Choroid plexus epithelial cell (primary cell): ENCODE data around the genes NOTCH2NLC and APH1A.

GRCh38 chr1:148397414-148397910, 85.6 kb downstream of the PPIAL4G start:
- RRBS, result no CpG with 5 or more reads among the region's 2 CpGs

- RRBS, result no CpG with 5 or more reads among the region's 17 CpGs
Measured at GRCh38 chr1:149102596-149103001, 752 bp downstream of the NBPF9 start.

DNA sequence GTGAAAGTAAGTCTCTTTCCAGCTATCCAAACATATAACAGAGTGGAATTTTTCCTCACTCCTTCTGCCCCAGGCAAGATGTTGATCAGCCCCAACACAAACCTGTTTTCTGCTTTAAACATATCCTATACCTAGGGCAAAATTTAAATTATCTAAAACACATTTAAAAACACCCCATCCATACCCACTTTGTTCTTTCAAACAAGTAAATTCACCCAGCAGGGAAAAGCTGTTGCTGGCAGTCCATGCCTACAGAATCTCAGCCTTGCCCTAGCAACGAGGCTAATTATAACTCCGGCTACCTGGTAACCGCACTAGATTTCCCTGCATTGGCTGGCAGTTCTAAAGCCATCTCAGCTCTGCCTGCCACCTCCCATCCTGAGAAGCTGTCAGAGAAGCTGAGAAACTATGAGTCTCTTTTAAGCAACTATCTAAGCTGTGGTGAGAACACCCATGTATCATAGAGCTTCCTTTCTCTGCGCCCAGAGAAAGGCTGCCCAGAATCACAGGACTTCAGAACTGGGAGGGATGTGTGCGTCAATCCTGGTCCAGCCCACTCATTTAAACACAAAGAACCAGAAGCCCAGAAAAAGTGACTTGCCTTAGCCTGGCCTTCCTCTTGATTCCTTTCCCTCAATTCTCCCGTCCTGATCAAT, 126.4 kb upstream of the NBPF9 start:
- RRBS, result no CpG with 5 or more reads among the region's 6 CpGs

DNA sequence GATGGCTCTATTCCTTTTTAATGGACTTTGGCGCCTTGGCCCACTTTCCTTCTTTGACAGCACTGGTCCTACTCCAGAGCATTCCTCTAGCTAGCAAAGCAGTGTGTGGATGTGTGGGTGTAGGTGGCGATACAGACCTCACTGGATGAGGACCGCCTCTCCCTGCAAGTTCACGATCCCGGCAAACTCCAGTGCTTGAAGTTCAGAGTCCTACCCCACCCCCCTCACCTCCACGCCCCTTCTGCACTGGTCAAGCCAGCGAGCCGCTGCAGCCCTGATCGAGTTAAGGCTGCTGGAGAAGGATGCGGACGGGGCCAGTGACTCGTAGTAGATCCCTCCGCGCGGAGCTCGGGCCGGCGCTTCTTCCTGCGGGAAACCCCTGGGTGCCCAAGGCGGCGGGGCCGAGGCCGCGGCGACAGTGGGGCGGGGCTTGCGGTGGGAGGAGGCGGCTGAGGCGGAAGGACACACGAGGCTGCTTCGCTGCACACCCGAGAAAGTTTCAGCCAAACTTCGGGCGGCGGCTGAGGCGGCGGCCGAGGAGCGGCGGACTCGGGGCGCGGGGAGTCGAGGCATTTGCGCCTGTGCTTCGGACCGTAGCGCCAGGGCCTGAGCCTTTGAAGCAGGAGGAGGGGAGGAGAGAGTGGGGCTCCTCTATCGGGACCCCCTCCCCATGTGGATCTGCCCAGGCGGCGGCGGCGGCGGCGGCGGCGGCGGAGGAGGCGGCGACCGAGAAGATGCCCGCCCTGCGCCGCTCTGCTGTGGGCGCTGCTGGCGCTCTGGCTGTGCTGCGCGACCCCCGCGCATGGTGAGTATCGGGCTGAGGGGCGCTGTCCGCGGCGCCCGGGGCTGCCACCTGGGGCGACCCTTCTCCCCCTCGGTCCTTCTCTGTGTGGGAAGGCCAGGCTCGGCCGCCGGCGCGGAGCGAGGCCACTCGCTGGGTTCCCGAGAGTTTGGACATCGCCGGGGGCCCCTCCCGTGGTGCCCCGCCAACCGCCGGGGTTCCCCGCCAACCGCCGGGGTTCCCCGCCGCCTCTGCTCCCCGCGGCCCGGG, at the start of gene NOTCH2NLC:
Gene NOTCH2NLC (plus strand): TSS at position 504 of the 1,051 bp plus-strand sequence.
- RRBS, result no CpG with 5 or more reads among the region's 100 CpGs

DNA sequence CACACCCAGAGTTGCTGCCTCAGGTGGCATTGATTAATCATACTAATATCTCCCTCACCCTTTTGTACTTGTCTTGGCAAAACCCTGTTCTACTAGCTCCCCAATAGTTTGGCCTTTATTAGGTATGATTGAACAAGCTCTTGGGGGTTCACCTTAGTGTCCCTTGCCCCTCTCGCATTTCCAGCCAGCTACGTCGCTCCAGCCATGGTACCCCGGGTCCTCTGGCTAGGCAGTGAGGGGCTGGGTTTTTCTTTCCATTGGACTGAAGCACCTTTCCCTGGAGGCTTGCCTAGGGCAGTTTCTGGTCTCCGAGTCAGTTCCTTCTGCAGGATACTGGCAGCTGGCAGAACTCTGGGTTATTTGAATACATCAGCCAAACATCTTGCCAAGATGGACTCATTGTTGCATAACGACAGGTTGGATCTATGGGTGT, 8.1 kb downstream of the NOTCH2NLC start:
- RRBS, result no CpG with 5 or more reads among the region's 6 CpGs

DNA sequence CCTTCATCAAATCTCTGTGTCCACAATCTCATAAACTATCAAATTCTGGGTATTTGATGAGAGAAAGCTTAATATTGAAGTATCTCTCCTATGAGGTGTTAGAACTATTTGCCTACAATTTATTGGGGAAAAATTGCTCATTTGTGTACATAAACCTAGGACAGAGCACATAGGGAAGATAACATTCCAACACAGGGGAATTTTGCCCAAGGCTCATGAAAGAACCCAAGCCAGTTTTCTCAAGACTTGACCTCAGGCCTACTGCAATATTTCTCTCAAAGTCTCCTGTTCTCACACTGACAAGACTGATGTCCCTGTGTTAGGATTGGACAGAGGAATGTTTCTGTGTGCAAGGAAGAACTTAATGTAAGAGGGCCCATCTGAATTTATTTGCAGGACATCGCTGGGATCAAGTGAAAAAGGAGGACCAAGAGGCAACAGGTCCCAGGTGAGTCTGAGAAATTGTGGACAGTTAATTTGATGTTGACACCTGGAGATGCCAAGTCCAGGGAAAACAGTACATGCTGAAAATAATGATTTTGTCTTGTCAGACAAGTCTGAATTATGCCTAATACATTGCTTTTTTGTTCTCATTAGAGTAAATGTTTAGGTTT, 12.2 kb downstream of the NBPF19 start:
- RRBS, result no CpG with 5 or more reads among the region's 1 CpG

DNA sequence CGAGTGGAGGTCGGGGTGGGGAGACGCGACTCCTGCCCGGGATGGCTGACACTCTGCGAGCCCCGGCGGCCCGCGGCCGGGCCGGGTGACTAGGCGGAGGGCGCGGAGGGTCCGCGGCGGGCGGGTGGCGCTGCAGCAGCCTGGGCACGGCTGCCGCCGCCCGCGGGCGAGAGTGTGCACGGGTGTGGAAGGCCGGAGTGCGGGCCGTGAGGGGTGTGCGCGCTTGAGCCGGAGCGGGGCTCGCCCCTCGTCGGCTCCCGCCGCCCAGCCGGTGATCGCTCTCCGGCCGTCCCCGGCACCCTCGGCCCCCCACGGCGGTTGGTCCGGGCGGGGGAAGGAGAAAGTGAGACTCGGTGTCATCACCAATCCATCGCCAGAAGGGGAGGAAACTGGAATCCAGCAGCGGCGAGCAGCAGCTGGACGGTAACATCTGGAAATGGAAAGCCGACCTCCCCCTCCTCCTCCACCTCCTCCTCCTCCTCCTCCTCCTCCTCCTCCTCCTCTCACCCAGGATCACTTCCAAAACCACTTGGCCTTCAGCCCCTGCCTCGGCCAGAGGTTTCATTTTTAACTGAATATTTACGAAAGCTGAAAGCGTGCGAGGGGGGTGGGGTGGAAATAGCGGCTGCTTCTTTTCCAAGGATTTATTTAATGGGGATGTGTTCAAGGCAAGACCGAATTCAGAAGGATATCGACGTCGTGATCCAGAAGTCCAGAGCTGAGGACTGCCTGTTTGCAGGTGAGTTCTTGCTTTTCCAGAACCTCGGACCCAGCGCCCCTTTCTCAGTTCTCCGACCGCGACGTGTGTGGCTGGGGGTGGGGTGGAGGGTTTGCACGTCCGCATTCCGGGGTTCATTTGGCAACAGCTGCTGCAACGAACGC, 23.4 kb downstream of the PPIAL4C start:
- RRBS, result no CpG with 5 or more reads among the region's 75 CpGs

GRCh38 chr1:149631497-149631813, 47.8 kb downstream of the PPIAL4C start:
- RRBS, result no CpG with 5 or more reads among the region's 2 CpGs

DNA sequence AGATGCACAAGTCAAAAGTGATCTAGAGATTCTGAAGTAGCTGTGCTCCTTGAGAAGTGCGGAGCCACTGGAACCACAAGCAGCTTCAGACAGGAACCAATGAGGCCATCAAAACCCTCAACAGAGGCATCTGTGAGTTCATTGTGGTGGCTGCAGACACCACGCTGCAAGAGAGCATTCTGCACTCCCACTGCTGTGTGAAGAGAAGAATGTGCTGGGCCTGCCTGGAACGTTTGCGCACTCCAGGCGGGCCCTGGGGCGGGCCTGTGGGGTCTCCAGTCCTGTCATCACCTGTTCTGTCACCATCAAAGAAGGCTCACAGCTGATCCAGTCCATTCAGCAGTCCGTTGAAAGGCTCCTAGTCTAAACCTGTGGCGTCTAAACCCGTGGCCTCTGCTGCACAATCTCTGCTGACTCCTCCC, 89.5 kb upstream of the FCGR1A start:
- RRBS, result no CpG with 5 or more reads among the region's 9 CpGs

DNA sequence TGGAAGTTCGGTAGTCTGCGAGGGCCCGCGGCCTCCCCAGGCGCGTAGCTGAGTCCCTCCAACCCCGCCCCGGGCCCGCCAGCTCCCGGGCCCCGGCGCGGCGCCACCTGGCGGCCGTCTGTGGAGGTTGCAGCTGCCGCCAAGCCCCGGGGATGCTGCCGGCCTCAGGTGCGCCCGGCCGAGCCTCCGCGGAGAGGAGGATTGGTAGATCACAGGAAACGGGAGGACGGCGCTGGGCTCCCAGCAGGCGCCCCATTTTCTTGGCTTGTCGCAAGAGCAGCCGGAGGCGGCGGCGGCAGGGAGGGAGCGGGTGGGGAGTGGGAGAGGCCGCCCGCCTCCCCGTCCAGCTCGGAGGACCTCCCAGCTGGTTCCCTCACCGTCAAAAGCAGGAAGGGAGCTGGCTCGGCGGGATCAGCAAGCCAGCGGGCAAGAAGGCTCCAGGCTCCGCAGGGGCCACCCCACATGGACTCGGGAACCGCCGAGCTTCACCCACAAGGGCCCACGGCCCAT, 10.5 kb downstream of the FCGR1A start:
- RRBS, result 1% methylated on average over 3 of the region's 47 CpGs

GRCh38 chr1:149848698-149849649, 1.9 kb upstream of the H2AC19 start:
- RRBS, result no CpG with 5 or more reads among the region's 7 CpGs

DNA sequence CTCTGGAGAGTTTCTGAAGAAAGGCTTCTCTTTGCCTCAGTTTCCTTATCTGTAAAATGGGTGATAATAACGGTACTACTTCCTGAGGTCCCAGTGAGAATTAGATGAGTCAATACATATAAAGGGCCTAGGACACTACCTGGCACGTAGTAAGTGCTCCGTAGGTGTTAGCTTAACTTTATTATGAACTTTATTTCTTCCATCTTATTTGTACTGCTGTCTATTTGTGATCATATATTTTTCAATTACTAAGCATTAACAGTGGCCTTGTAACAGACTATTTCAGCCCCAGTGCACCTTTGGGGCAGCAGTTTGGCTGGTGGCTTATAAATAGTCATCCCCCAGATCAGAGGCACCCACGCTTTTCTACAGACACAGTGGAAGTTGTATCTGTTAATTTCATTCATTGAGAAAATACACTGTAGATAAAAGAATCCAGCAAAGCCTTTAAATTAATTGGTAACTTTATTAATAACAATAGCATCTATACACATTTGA, 2.4 kb downstream of the H2BC21 start:
- RRBS, result no CpG with 5 or more reads among the region's 4 CpGs

- RRBS, result no CpG with 5 or more reads among the region's 22 CpGs
Measured at GRCh38 chr1:149888096-149888688, 427 bp upstream of the H2AC21 start.

GRCh38 chr1:149903559-149904421, 4.4 kb downstream of the BOLA1 start:
- RRBS, result no CpG with 5 or more reads among the region's 8 CpGs

DNA sequence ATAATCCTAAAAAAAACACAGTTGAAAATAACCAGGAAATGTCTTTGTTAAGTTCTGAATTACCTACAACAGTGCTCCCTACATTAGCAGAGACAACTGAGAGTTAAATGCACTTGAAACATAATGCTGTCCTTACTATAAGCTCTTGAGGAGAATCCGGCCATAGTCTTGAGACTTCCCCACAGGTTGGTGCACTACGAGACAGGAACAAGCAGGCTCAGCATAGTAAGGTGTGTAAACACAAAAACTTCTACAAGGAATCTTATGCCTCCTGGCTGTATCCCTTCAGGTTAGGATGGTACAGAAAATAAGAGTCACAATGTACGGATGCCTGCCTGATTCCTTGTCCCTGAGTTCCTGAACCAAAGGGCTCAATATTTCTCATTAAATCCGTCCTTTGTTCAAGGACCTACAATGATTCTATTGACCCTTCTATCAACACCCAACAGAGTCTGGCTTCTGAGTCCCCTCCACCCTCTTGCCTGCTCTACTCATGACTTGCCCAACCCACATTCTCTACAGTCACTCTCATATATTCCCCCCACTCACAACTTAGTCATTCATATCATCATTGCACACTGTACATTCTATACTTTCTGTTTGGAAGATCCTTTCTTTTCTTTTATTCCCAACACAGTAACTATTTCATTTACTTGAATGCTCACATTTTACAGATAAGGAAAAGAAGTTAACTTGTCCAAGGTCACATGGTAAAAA, 3.8 kb downstream of the OTUD7B start:
- RRBS, result no CpG with 5 or more reads among the region's 4 CpGs

DNA sequence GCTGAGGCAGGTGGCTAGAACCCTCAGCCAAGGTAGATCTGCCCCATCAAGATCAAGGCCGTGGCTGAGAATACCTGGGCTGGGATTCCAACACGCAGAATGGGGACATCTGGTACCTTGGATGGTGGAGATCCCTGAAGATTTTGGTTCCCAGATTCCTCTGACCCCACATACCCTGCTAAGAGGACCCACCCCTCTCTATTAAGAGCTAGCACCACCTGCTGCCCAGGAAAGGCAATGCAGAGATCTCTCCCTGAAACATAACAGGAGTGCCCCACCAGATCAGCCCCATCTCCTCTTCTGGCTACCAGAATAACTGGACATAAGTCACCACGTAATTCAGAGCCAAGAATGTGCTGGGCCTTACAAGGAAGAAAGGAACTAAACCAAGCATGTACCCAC, 16.2 kb downstream of the PLEKHO1 start:
- RRBS, result no CpG with 5 or more reads among the region's 3 CpGs

DNA sequence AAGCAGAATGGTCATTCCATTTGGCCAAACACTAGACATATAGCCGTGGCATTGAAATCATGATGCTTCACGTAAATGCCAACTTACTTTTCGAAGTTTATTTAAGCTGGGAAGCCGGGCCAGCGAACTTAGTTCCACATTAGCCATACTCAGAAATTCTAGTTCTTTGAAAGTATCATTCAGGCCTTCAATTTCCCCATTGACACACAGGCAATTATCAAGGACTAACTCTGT, 4.3 kb downstream of the ANP32E start:
- RRBS, result no CpG with 5 or more reads among the region's 5 CpGs

GRCh38 chr1:150267661-150267830, 1.3 kb downstream of the APH1A start:
- RRBS, result no CpG with 5 or more reads among the region's 3 CpGs

DNA sequence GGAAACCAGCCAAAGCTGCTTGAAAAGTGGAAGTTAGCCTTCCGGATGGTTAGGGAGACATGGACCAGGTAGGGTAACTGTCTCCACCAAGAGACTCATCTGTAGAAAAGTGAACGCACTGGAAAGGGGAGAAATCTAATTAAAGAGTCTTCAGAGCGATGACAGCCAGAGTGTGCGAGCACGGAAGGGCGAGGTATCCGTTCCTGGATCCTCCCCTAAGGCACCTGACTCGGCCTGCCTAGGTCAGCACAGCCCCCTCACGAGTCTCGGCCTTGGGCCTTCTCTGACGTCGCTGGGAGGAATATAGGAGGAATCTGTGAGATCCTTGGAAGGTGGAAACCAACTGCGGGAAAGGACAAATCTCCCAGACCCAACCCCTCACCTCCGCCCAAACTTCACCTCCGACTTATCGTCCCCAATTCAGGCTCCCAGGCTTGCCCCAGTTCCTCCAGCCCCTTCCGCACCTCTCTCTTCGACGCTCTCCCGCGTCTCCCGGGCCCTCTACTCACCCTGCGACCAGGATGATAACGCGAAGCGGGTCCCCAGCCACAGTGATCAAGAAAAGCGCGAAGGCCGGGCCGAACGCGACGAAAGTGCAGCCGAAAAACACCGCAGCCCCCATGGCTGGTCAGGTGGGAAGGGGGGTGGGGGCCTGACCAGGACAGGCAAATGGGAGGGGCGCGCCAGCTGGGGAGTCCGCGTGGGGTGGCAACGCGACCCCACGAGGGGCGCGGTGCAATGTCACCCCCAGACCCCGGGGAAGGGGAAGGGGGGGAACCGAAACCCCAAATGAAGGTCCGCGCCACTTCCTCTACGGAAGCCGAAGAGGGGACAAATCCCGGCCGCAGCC, at the start of gene APH1A:
Gene APH1A (minus strand): TSS at position 828 of the 850 bp plus-strand sequence.
- RRBS, result 1% methylated on average over 10 of the region's 52 CpGs

DNA sequence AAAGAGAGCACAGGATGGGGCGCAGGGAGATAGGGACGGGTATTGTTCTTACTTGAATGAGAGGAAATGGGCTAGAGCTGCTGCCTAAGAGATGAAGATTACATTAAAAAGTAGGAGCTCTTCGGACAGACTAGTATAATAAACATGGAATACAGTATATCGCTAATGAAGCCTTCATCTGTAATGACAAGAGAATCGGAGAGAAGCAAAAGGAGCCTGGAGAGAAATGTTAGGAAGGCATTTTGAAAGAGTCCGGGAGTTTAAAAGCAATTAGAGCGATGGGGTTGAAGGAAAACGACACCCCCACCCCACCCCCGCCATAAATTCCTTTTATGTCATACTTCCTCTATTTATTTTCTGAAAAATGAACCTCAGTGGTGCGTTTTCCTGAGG, 525 bp upstream of the APH1A start:
- RRBS, result no CpG with 5 or more reads among the region's 10 CpGs